Melanocyte of skin (primary cell): ENCODE measurements around the genes SS18L1 and OSBPL2.

DNA sequence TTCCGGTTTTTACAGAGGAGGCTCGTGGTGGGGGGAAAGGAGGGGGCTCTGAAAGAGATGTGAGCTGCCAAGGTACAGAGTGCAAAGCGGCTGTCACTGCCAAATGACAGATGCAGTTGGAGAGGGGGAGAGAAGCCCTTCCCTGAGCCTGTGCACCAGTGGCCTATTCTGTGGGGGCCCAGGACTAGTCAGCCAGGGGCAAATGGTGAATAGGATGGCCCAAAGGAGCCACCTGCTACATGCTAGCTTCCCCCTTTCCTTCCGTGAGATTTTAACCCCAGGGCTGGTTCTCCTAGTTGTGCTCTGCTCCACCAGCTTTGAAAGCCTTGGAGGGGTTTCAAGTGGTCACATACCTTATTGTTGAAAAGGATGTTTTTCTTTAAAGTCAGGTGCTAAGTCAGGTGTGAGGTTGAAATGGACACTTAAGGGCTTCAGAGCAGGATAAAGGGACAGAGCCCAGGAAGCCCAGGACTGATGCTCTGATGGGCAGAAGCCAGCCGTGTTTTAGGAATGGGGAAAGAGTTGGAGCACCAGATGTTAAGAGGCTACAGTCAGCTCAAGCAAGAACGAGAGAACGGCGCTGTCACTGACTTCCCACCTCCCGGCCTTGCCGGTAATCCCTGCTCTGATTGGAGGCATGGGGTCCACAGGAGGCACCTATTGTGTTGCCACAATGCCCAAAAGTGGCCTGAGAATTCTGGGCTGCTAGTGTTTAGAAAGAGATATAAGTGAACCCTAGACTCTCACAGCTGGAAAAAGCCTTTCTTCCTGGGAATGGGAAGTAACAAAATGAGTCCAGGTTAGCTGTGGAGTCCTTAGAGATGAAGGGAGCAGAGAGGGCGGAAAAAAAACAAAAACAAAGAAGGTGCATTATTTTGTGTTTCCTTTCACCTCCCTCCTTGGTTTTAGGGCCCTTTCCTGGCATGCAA, 13.8 kb upstream of the GNAS start:
- CAGE, long polyA plus RNA, 2 experiments = no peak in any of the 2 experiments

DNA sequence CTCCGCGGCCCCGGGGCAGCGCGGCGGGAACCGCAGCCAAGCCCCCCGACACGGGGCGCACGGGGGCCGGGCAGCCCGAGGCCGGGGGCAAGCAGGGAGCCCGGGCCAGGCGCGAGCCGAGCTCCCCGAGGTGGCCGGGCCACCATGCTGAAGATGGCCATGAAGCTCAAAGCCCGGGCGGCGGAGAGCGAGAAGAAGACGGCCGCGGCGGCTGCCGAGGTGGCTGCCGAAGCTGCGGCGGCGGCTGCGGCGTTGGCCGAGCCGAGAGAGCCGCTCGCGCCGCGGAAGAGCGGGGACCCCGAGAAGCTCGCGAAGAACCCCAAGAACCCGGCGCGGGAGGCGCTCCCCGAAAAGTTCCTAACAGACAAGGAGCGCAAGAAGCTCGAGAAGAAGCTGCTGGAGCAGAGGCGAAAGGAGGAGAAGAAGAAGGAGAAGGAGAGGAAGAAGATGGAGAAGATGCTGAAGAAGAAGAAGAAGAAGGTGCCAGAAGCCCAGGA, 1.4 kb upstream of the GNAS start:
- CAGE, long polyA plus RNA, 2 experiments = no peak in any of the 2 experiments

GRCh38 chr20:58890720-58891211, 455 bp upstream of the GNAS start:
- CAGE, long polyA plus RNA, 2 experiments = no peak in any of the 2 experiments

DNA sequence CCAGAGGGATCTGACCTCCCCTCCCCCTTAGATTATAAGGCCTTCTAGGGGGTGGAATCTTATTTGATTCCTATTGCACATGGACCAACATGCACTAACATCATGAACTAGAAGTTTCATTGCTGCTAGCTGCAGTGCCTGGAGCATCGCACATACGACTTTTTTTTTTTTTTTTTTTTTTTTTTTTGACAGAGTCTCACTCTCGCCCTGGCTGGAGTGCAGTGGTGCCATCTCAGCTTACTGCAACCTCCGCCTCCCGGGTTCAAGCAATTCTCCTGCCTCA, 11.3 kb downstream of the GNAS start:
- CAGE, long polyA plus RNA, 2 experiments = no peak in any of the 2 experiments

- CAGE, long polyA plus RNA, 2 experiments = no peak in any of the 2 experiments
These were observed 676 bp downstream of the PRELID3B start for GRCh38 chr20:59041693-59042526.

GRCh38 chr20:59752709-59753168, 148.4 kb downstream of the PHACTR3 start:
- CAGE, long polyA plus RNA, 2 experiments = no peak in any of the 2 experiments

GRCh38 chr20:61525603-61526325, 273.7 kb downstream of the CDH4 start:
- CAGE, long polyA plus RNA, 2 experiments = no peak in any of the 2 experiments

DNA sequence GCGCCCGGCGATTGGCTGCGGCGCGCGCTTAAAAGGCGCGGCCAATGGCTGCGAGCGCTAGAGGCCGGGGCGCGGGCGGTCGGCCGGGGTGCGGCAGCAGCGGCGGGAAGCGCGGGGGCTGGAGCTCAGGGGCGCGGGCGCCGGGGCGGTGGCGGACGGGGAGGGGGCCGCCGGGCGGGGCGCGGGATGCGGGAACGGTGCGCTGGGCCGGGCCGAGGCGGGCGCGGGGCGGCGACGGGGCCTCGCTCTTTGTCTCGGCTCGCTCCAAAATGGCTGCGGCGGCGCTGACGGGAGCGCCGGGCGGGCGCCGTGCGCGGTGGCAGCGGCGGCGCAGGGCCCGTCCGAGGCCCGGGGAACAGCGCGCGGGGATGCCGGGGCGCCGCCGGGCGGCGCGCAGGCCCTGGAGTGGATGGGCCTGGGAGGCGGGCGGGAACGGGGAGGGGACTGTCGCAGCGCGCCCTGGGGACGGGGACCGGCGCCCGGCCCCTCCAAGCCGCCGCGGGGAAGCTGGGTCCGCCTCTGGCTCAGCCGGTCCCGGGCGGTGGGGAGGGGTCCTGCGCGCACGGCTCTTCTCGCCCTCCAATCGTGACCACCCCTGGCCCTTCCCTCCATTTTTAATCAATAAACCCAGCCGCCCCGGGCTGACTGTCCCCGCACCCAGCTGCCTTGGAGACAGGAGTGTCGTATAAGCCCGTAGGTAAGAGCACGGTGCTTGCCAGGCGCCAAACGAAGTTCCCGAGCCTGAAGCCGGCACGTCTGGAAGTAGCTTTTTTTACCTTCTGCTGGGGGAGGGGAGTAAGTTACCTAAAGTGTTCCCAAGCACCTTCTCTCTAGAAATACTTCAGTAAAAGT, 540 bp upstream of the TAF4 start:
- CAGE, long polyA plus RNA, 2 experiments = no peak in any of the 2 experiments

GRCh38 chr20:62137141-62137945, 5.9 kb downstream of the PSMA7 start:
- CAGE, long polyA plus RNA, 2 experiments = no peak in any of the 2 experiments

DNA sequence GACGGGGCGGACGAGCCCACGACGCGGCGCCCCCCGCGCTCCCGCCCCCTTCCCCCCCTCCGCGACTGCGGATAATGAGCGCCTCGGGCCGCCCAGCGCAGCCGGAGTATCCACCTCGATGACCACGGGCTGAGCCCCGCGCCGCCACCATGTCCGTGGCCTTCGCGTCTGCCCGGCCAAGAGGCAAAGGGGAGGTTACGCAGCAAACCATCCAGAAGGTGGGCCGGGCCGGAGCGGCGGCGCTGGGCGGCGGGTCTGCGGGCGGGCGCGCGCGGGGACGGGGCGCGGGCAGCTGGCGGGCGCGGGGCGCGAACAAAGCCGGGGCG, at the start of gene SS18L1:
Gene SS18L1 (plus strand): TSS at position 98 of the 326 bp plus-strand sequence.
- CAGE, long polyA plus RNA, 2 experiments = no peak in any of the 2 experiments

GRCh38 chr20:62156687-62157280, 13.2 kb downstream of the SS18L1 start:
- CAGE, long polyA plus RNA, 2 experiments = no peak in any of the 2 experiments

DNA sequence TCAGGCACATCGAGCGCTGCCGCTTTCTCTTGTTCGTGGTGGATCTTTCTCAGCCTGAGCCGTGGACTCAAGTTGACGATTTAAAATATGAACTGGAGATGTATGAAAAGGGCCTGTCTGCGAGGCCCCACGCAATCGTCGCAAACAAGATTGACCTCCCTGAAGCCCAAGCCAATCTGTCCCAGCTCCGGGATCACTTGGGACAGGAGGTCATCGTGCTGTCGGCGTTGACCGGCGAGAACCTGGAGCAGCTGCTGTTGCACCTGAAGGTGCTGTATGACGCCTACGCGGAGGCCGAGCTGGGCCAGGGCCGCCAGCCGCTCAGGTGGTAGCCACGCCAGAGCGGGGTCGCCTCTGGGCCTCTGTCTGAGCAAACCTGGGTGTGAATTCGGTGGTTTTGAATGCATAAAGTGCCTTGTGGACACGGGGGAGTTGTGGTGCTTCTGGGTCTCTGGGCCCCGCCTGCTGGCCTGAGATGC, 18.0 kb downstream of the MTG2 start:
- CAGE, long polyA plus RNA, 2 experiments = no peak in any of the 2 experiments

- CAGE, long polyA plus RNA, 2 experiments = start-site peak on the plus strand in 1 of 2 experiments, at chr20:62238521-62238566 at its widest, 250 to 803 reads per replicate
These were observed at the start of gene OSBPL2 for GRCh38 chr20:62237844-62238820. OSBPL2 (plus strand) TSS chr20:62238521.

DNA sequence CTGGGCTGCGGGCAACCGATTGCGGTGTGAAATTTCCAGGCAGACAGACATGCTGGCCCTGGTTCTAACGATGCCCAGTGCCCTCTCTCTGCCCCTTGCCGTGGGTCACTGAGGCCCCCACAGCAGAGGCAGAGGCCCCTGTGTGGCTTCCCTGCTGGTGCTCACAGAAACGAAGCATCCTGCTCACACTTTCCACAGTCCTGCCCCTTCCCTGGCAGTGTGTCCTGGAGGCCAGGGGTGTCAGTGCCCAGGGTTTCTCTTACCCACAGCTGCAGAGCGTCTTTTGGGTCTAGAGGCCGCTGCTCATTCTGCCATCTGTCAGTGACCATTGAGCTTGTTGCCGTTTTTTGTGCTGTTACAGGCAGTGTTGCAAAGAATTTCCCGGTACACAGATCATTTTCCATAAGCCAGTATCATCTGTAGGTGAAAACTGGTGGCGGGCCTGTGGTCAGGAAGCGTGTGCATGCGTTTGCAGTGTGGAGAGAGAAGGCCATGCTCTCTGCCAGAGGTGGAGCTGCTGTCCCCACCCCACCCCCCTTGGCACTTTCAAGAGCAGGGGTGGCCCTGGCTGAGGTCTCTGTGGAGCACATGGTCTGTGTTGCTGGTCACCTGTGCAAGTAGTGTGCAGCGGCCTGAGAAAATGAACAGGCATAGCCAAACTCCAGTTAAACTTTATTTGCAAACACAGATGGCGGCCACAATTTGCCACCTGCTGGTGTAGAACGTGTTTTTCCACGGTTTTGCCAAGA, 2.2 kb downstream of the ADRM1 start:
- CAGE, long polyA plus RNA, 2 experiments = no peak in any of the 2 experiments

DNA sequence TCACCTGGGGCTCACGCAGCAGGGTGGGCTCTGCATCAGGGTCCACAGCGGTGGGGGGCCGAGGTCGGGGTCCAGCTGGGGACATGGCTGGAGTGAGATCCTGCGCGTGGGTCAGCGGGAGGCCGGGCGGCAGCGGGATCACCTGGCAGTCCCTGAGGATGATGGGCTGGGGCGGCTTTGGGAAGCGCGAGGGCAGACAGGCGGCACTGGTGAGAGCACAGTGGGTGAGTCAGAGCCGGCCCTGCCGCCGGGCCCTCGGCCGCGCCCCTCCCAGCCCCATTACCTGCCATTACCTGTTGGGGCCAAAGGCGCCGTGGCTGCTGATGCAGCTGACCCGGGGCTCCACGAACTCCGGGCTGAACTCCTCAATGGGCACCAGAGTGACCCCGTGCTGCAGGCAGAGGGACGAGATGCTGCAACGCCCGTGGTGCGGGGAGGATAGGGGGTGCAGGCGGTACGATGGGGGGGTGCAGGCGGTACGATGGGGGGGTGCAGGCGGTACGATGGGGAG, 28.0 kb downstream of the ADRM1 start:
- CAGE, long polyA plus RNA, 2 experiments = no peak in any of the 2 experiments

- CAGE, long polyA plus RNA, 2 experiments = no peak in any of the 2 experiments
These were observed 11.6 kb downstream of the LAMA5 start for GRCh38 chr20:62355150-62356214.

- CAGE, long polyA plus RNA, 2 experiments = no peak in any of the 2 experiments
These were observed 3.3 kb upstream of the LAMA5 start for GRCh38 chr20:62370380-62370913.

- CAGE, long polyA plus RNA, 2 experiments = no peak in any of the 2 experiments
These were observed 4.5 kb upstream of the RPS21 start for GRCh38 chr20:62382328-62382966.

DNA sequence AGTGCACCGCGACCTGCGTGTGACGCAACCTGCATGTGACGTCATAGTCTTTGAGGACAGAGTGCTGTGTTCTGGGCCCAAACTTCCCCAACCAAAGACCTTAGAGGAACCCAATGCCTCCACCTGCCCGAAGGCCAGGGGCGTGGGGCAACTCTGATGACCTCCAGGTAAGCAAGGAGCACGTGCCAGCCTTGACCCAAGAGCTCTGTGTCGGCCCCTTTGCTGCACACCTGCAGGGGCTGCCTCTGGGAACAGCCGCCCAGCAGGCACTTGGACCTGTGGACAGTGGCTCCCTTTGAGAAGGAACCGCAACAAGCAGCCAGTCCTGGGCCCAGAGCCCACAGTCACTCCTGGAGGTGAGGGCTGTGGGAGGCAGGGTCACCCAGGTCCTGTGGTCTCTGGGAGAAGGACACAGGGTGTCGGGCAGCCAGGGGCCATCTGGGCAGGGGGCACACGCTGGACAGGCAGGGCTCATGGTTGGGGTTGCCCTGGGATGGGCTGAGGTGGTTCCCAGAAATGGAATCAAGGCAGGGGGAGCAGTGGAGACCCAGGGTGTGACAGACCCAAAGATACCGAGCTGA, 1.5 kb downstream of the CABLES2 start:
- CAGE, long polyA plus RNA, 2 experiments = no peak in any of the 2 experiments

GRCh38 chr20:62412426-62413141, 5.5 kb upstream of the CABLES2 start:
- CAGE, long polyA plus RNA, 2 experiments = no peak in any of the 2 experiments